LHCN-M2 (cell line): Measurements from ENCODE around the genes CAPRIN1 and TRIM44.

- RAMPAGE, long total RNA: no peak
These were observed 20.6 kb downstream of the HIPK3 start for GRCh38 chr11:33277723-33278235.

- RAMPAGE, long total RNA: no peak
These were observed 17.5 kb upstream of the KIAA1549L start for GRCh38 chr11:33358426-33358741.

- RAMPAGE, long total RNA: no peak
These were observed 1.1 kb downstream of the CD59 start for GRCh38 chr11:33734933-33735740.

- RAMPAGE, long total RNA: no peak
These were observed 3.5 kb upstream of the FBXO3 start for GRCh38 chr11:33777753-33778260.

DNA sequence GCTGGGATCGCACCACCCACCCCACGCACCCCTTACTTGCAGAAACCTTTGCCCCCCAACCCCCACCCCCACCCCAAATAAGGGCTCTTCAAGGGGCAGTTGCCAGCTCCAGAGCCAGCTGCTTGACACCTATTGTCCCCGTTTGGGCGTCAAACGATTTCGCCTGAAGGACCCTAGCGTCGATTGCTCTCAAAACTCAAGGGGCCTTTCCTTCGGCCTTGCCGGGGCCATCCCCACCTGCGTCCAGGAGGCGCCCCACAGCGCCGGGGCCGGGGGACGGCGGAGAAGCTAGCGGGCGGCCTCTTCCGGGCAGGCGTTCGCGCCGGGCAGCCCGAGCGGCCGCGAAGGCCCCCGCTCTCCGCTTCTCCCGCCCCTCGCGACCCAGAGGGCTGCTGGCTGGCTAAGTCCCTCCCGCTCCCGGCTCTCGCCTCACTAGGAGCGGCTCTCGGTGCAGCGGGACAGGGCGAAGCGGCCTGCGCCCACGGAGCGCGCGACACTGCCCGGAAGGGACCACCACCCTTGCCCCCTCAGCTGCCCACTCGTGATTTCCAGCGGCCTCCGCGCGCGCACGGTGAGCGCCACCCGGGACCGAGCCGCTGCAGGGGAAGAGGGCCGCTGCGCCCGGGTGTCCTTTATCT, at the start of gene CAPRIN1:
CAPRIN1 (plus strand) TSS at position 431 of the 638 bp plus-strand sequence.
- RAMPAGE, long total RNA: no peak

- RAMPAGE, long total RNA: no peak
These were observed 115.7 kb downstream of the ABTB2 start for GRCh38 chr11:34241924-34242692.

DNA sequence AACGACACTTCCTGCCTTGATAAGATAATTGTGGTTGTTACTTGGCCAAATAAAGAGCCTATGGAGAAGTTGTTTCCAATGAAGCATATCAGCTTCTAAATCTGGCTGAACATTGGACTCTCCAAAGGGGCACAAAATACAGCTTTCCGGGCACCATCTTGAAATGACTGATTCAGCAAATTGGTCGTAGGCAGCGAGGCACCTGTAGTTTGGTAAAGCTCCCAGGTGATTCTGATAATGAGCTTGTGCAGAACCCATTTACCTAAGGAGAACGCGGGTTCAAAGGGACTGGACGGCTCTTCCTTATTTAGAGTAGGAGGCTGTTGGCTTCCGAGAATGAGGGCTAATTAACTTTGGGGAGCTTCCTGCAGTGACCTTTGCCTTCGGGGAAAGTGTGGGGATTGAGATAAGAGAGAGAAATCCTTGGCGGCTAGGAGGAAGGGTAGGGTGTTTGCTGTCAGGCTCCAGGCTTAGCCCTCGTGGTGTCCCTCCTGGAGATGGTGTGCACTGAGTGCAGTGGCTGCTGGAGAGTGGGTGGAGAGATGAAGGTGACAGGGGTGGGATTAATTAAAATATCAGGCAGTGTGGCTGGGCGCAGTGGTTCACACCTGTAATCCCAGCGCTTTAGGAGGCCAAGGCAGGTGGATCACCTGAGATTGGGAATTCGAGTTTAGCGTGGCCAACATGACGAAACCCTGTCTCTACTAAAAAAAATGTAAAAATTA, 17.4 kb upstream of the EHF start:
- RAMPAGE, long total RNA: no peak

GRCh38 chr11:35082077-35083109, 56.6 kb upstream of the CD44 start:
- RAMPAGE, long total RNA: no peak

- RAMPAGE, long total RNA: no peak
These were observed 51.0 kb upstream of the CD44 start for GRCh38 chr11:35087762-35088568.

- RAMPAGE, long total RNA: no peak
These were observed 22.3 kb upstream of the CD44 start for GRCh38 chr11:35116605-35117223.

- RAMPAGE, long total RNA: no peak
These were observed 21.3 kb downstream of the CD44 start for GRCh38 chr11:35160208-35160763.

DNA sequence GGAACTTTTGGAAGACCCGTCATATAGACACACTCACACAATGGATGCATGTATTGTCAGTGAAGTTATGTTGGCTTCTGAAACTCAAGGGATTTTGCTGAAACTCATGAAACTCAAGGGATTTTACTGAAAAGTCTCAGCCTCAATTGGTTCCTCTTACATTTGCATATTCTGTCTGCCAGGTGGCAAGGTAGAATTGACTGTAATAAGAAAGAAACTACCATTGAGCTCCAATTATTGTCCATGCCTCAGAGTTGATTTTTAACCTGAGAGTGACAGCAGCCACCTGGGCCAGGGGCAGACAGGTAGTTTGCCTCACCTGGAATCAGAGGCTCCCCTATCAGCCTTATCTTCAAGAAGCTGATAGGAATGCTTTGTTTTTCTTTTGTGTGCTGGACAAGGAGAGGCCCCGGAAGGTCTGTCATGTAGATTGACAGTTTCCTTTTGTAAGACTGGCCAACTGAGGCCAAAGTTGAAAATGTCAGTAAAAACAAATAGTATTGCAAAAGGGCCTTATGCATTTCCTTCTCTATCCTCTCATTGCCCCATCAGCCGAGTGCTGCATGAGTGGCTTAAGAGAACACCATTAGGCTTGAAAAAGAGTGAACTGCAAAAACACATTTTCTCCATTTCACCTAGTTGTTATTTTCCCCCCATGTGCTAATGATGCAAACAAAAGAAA, 34.1 kb downstream of the CD44 start:
- RAMPAGE, long total RNA: no peak

DNA sequence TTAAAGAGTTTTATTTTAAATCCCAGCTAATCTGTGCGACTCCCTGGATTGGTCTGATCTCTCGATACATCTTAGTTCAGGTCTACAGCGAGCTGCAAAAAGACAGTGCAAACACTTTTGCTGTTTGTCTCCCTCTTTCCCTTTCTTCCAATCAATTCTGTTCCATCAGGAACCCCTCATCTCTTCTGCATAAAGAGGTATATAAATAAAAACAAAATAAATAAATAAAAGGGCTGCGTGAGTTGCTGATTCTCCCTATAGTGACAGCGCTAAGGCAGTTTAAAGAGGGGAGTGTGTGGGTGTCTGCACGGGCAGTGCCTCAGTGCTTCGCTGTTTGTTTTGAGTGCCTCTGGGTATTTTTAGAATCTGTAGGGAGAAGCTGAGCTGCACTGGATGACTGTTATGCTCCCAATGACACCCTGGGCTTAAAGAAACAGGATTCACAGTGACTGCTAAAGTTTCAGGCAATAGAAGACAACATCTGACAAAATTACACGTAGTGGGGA, 38.9 kb downstream of the SLC1A2 start:
- RAMPAGE, long total RNA: no peak

GRCh38 chr11:35413499-35413998, 5.8 kb downstream of the SLC1A2 start:
- RAMPAGE, long total RNA: no peak

GRCh38 chr11:35662558-35662945, at the start of gene TRIM44:
TSS of gene TRIM44 (plus strand) at chr11:35662775.
- RAMPAGE, long total RNA: no peak

DNA sequence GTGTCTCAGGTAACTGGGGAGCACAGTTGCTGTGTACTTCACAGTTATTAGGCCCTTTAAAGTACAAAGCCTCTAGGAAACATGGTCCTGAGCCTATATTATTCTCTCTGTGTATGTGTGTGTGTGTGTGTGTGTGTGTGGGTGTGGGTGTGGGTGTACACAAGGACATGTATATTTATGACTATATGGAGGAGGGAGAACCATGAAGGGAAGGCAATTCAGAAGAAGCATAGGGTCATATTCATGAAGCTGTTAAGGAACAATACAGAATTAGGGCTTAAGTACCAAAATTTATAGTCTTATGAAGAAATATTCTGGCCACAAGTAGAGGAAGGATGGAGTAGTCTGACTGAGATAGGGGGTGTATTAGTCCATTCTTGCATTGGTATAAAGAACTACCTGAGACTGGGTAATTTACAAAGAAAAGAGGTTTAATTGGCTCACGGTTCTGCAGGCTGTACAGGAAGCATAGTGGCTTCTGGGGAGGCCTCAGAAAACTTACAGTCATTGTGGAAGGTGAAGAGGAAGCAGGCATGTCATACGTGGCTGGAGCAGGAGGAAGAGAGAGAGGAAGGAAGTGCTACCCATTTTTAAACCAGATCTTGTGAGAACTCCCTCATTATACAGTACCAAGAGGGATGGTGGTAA, 52.8 kb downstream of the TRIM44 start:
- RAMPAGE, long total RNA: no peak

DNA sequence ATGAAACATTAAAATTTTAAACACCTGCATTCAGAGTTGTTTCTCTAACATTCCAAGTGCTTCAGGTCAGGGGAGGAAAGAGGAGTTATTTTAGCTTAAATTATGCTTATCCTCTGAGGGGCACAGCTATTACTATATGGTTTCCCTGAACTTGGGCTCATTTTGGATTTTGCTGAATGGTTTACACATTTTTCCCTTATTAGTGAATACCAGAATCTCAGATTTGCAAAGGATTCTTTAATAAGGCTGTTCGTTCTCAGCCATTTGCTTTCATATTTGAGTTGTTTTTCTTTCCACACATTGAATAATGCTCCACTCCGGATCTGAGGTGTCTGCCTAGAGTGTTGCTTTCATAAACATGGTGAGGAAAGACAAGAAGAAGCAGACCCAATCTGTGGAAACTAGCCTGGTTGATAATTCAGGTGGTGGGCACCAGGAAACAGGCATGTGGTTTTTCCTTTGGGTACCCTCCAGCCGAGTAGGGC, 34.9 kb downstream of the LDLRAD3 start:
- RAMPAGE, long total RNA: no peak

DNA sequence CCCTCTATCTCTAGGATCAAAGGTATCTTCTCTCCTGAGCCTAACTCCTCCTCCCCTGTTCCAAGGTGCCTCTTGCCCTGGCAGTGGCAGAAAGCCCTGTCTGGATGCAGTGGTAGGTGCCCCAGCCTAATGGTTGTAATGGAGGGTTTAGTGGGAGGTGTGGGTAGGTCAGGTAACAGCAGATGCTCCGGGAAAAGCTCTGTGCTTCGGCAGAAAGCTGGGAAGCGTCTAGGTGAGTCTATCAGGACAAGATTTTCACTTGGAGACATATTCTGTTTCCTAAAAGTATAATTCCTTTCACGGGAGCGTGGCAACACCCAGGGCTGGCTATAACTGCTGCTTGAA, 49.5 kb downstream of the PRR5L start:
- RAMPAGE, long total RNA: no peak

DNA sequence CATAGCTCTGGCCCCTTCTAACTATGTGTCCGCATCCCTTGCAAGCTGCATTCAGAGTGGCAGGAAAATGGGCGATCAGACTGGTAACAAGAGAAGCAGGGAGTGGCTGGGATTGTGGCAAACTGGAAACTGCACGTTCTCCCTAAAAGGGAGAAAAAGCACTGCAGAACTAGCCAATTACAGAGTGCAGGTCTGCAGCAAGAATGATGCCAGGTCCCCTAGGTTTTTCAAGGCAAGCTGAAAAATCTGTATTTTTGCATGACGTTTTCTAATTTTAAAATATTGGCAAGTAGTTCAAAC, 76.4 kb downstream of the PRR5L start:
- RAMPAGE, long total RNA: no peak

GRCh38 chr11:37451812-37452483, 853.9 kb upstream of the RAG2 start:
- RAMPAGE, long total RNA: no peak